Temporal lobe (tissue), 2 donors: ENCODE results near the genes NID2, PTGDR, ERO1A and STYX.

DNA sequence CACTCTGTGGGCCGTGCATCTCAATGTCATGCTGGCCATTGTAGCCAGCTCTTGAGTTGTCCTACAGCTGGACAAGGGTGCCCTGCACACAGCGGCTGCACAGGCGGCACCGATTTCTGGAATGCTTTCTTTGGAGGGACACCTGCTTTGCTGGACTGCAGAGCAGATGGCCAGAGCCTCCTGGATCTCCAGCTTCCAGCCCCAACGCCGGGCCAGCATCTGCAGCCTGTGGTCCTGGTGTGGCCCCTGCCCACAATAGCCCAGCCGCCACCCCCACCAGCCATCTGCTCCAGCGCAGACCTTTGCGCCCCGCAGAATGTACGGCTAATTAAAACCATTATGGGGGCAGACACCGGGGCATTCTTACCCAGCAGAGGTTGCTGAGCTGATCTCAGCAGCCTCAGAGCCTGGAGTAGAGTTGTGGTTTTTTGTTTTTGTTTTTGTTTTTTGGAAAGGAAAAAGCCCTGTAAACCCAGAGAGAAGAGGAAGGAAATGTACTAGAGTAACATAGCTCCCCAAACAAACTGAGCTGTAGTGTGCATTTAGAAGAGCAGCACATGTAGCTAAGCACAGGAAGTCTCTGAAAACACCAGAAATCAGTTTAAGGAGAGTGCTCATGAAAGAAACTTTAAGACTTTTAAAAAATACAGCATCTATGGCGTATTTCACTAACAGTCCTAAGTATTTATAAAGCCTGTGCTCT lies 45.8 kb downstream of the NIN start:
- RAMPAGE, long total RNA = no peak

DNA sequence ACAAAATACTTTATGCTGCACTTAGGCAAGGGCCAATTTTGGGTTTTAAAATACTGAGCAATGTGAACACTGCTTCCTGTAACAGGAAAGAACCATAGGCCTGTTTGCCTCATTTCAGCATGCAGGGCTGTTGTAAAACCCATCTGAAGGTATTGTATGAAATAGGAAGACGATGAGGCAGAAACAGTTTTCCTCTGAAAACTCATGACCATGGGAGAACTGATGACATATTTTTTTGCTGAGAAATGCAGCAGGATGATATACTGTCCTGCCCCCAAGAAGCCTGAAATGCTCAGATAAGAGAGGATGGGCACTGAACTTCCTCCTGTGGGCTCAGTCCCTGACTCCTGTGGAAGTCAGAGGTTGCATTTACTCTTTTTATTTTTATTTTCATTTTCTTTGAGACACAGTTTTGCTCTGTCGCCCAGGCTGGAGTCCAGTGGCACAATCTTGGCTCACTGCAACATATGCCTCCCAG lies 17.4 kb downstream of the PYGL start:
- RAMPAGE, long total RNA = no peak

DNA sequence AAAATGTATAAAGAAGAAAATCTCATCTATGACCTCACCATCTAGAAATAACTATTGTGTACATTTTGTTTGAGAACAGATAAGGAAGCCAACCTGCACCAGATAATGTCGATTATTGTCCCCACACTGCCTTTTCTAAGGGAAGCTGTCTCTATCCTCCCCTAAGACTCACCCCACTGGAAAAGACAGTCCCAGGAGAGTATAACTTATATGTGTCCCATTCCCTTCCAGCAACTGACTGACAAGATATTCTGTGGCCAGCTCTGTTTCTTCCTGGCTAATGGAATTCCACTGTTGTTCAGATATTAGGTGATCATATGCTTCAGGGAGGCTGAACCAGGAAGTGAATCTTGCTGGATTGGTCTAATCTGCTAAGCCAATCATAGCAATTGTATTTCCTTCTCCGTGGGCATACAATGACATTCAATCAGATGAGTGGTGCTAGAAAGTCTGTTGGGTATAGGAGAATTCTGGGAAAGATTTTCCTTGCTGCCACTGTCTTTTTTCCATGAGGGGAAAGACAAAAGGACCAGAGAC lies 12.2 kb downstream of the PYGL start:
- RAMPAGE, long total RNA = no peak

DNA sequence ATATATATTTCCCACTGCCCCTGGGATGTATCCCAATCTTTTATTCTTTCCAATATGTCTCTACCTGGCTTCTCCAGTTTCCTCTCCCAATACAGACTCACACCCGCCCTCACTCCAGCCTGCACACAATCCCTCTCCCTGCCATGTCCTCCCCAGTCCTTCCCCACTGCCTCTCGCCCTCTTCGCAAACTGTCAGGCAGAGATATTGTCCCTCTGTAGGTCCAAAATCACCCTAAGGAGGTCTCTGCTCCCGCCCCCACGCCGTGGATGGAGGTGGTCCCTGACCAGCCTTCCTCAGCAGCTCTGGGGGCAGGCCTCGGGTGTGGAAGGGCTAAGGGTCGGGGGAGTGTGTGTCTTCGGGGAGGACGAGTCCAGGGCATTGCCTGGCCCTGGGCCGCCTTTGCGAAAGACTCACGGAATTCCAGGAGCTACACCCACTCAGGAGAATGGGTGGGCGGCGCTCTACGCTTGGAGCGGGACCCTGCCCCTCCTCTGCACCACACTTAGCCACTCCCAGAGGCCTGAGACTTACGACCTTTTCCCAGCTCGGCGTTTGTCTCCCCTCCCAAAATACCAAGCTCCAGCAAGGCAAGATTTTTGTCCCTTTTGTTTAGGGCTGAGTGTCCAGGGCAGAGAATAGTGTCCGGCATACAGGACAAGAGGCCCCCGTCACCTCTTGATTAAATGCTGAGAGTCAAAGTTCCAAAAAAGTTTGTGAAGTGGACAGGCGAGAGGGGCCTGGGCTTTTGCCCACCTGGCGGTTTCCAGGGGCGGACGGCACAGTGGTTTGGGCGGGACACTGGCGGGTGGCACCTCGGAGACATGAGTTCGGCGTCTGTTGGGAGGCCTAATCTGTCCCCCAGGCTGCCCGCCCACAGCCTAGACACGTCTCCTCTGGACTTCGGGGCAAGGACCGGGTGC lies 884 bp downstream of the PYGL start:
- RAMPAGE, long total RNA = no peak

DNA sequence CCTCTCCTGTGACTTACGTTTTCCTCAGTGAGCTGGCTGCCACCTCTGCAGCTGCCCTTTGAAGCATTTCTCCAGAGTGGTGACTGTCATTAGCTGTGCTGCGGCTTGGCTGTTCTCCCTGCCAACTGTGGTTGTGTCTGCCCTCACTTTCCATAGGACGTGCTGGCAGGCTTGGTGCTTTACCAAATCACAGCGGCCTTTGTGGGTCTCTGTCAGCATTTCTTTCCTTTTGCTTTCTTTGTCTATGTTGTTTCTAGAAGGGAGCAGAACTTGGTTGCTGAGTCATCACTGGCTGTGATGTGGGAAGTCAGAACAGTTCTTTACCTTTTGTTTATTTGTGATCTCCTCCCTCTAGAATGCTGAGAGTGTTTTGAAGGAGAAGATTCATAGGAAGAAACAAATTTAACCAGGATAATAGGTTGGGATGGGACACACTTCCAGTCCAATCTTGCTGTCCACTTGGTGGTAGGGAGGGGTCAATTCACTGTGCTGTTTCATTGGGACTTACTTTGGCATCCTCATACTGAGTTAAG lies 88.1 kb downstream of the TMX1 start:
- RAMPAGE, long total RNA = no peak

DNA sequence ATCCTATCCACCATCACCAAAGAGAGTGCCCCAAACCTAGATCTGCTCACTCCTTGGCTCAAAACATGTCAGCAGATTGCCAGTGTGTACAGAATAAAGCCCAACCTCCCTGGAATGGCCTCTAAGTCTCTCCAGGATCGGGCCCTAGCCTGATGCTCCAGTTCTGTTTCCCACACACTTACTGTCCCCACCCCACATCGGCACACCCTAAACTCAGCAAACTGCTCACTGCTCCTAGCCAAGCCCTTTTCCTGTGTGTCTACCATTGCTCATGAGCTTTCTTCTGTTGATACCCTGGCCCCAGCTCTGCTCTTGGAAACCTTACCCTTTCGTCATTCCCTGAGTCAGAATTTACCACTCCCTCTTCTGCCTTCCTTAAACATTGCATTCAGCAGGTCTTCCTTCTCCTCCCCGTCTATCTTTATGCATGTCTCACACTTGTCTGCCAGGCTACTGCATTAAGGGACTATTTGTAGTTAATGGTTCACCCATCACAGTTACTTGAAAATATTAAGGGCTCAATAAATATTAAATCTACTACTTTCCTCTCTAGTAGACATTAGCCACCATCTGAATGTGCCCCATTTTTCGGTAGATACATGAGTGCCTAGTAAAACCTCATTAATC lies 158.9 kb downstream of the TMX1 start:
- RAMPAGE, long total RNA = no peak

DNA sequence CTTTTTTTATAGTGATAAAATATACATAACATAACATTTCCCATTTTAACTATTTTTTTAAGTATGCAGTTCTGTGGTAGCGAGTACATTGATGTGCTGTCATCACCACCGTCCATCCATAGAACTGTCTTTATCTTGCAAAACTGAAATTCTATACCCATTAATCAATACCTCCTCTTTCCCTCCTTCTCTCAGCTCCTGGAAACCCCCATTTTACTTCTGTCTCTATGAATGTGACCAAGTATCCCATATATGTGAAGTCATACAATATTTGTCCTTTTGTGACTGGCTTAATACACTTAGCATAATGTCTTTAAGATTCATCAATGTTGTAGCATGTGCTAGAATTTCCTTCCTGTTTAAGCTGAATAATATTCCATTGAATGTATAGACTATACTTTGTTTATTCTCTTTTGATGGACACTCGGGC lies 3.1 kb downstream of the GNG2 start:
- RAMPAGE, long total RNA = no peak

DNA sequence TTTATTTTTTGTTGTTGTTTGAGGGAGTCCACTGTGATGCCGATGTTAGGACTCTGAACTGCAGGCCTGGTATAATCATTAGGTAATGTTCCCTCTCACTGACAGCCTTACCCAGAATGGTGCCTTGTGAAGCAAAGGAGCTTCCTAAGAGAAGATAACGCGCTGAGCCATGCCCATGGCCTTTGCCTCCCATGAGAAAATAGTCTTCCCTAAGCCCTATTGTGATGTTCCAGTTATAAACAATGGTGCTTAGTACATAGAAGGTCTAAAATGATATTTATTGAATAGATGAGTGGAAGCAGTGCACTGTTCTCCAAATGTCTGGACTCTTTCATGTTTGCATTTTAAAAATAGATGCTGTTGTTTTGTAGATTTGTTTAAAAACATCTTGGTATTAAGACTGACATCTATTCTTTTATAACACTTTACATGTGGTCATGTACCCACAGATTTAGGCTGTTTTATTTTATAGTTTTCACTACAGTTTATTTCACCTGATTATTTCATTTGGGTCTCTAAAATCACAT lies 12.1 kb downstream of the GNG2 start:
- RAMPAGE, long total RNA = no peak

GRCh38 chr14:51922365-51923597 lies 62.4 kb downstream of the GNG2 start:
- RAMPAGE, long total RNA = no peak

DNA sequence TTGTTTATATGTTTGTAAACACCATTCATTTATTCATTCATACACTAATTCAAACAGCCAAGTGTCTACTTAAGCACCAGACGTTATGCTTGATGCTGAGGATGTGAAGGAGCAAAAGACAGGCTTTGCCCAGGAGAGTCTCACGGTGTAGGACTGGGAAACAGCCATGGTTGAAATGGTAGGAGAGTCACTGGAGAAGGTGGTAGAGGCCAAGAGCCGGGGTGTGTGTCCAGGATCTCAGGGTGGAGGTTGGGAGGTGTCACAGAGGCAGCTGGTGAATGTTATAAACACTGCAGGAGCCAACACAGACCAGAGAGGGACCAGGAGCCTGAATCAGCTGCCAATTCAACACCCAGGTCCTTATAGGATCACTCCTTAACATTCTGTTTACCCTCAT lies 7.5 kb downstream of the NID2 start:
- RAMPAGE, long total RNA = no peak

DNA sequence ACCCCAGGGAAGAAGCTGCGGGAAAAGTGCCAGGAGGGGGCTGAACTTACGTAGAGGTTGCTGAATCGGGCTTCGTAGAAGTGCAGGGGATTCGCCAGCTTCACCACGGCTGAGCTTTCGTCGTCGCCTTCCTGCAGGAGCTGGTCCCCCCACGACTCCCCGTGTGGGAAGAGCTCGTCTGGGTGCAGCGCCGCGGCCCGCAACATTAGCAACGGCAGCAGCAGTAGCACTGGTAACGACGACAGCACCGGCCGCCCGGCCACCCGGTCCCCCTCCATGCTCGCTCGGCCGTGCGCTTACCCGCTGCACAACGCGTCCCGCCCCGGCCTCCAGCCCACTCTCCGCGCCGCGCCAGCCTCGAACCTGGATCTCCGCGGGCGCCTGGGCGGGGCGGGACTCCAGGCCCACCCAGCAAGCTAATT lies at the start of gene NID2:
Gene NID2 (minus strand): TSS at position 343 of the 422 bp plus-strand sequence.
- RAMPAGE, long total RNA = no peak

DNA sequence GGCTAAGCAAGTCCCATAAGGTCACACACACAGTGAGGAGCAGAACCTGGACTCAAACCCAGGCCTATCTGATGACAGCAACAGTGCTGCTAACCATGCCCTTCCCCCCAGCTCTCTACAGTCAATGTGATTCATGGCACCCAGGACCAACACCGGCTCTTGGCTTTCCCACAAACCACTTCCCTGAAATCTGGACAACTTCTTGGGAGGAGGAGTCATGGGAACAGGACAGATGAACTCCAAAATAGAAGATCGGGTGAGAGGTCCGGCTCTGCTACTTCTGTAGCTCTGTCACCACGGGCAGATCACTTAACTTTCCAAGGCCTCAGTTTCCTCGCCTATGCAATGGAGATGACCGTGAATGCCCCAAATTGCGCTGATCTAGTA lies 677 bp upstream of the PTGDR start:
- RAMPAGE, long total RNA = no peak

DNA sequence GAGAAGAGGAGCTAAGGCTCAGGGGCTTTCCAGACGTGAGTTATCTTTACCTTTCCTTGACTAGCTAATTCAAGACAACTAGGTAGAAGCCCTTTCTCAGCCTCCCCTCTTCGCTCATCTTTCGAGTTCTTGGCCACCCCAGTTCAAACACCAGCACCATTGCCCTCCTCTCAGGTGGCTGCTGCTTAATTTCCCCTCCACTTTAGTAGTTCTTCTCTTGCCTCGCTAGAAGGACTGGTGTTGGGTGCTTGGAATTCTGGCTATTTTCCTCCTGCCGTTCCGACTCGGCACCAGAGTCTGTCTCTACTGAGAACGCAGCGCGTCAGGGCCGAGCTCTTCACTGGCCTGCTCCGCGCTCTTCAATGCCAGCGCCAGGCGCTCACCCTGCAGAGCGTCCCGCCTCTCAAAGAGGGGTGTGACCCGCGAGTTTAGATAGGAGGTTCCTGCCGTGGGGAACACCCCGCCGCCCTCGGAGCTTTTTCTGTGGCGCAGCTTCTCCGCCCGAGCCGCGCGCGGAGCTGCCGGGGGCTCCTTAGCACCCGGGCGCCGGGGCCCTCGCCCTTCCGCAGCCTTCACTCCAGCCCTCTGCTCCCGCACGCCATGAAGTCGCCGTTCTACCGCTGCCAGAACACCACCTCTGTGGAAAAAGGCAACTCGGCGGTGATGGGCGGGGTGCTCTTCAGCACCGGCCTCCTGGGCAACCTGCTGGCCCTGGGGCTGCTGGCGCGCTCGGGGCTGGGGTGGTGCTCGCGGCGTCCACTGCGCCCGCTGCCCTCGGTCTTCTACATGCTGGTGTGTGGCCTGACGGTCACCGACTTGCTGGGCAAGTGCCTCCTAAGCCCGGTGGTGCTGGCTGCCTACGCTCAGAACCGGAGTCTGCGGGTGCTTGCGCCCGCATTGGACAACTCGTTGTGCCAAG lies at the start of gene PTGDR:
Gene PTGDR (plus strand): TSS at position 484 of the 919 bp plus-strand sequence.
- RAMPAGE, long total RNA = no peak

DNA sequence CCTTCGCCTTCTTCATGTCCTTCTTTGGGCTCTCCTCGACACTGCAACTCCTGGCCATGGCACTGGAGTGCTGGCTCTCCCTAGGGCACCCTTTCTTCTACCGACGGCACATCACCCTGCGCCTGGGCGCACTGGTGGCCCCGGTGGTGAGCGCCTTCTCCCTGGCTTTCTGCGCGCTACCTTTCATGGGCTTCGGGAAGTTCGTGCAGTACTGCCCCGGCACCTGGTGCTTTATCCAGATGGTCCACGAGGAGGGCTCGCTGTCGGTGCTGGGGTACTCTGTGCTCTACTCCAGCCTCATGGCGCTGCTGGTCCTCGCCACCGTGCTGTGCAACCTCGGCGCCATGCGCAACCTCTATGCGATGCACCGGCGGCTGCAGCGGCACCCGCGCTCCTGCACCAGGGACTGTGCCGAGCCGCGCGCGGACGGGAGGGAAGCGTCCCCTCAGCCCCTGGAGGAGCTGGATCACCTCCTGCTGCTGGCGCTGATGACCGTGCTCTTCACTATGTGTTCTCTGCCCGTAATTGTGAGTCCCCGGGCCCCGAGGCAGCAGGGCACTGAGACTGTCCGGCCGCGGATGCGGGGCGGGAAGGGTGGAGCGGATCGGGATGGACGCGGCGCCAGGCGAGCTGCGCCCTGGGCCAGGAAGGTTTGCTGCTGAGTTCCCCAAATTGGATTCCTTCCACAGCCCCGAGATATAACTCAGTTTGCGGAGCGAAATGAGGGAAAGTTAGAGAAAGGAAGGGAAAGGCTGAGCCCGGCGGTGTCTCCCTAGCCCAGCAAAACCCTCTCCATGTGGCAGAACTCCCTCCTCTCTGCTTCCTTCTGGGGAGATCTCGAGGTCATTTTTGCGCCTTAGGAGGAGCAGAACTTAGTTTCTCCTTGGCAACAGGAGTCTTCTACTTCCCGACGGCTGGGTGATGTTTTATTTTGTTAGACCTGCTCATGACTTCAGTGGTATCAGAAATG lies 921 bp downstream of the PTGDR start:
- RAMPAGE, long total RNA = no peak

DNA sequence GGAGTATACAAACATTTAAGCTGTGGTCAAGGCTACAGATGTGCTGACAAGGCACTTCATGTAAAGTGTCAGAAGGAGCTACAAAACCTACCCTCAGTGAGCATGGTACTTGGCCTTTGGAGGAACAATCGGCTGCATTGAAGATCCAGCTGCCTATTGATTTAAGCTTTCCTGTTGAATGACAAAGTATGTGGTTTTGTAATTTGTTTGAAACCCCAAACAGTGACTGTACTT lies 13.4 kb downstream of the PTGER2 start:
- RAMPAGE, long total RNA = no peak

DNA sequence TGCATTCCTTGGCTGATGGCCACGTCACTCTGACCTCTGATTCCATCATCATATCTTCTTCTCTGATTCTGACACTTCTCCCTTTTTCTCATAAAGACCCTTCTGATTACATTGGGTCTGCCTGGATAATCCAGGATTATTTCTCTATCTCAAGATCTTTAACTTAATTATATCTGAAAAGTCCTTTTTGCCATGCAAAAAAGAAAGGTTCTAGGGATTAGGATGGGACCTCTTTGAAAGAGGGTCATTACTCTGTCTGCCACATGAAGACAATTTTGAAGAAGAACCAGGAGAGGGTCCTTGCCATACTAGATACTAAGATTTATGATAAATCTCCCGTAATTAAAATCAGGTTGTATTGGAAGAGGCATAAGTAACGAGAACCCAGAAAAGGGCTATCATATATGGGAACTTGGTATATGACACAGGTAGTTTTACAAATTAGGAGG lies 31.1 kb downstream of the PTGER2 start:
- RAMPAGE, long total RNA = no peak

- RAMPAGE, long total RNA = no peak
These were observed at the start of gene ERO1A for GRCh38 chr14:52695474-52696354. ERO1A (minus strand) TSS chr14:52695558.

DNA sequence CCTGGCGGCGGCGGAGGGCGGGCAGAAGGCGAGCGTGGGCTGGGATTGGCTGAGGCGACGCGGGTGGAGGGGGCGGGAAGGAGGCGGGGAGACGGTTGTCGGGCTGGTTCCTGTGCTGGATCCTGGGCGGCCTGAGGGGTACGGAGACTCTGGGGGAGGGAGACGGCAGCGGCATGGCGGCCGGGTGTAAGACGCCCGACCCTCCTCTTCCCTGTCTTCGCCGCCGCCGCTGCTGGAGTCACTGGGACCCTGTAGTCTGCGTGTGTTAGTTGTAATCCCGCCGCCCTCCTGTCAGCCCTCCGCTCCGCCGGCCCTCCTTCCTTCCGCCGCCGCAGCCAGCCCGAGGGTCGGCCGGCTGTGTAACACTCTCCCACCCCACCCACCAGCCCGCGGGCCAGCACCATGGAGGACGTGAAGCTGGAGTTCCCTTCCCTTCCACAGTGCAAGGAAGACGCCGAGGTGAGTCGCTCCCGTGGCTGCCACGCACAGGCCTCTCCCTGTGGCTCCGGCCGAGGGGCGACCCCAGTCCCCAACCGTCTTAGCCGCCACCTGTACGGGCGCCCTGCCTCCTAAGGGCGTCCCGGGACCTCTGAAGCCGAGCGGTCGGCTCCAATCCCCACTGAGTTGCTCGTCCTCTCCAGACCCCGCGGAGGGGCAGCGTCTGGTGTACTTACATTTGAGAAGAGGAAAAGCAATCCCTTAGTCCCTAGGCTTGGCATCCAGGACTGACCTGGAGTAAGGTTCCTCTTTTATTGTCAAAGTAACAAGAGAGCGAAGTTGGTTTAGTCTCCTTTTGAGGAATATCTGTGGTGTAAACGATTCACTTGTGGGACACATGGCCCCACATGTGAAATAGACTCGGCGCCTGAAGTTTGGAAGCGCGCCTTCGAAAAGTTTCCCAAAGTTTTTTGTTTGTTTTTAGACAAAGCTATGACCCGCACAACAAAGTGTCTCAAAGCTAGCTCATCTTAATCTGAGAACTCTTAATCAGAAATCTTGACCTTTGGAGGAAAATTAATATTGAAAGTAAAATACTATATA lies at the start of gene STYX:
Gene STYX (plus strand): TSS at position 94 of the 1,041 bp plus-strand sequence.
- RAMPAGE, long total RNA = start-site peak on the plus strand centred at position 121 of the sequence, 77 bp wide, 333 and 271 reads in 2 replicates

DNA sequence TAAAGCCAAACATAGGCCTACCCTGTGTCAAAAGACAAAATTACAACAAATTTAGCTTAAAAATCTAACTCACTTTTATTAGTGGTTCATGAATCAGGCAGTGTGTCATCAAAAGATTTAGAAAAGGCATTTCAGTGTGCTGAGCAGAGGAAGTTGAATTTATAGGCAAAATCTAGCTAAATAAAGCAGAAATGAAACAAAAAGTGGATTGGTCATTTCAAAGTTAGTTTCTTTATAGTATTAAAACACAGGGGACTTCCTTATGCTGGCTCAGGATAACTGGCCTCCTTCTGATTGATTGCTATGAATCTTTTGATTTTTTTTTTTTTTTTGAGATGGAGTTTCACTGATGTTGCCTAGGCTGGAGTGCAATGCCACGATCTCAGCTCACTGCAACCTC lies 12.5 kb downstream of the STYX start:
- RAMPAGE, long total RNA = no peak

DNA sequence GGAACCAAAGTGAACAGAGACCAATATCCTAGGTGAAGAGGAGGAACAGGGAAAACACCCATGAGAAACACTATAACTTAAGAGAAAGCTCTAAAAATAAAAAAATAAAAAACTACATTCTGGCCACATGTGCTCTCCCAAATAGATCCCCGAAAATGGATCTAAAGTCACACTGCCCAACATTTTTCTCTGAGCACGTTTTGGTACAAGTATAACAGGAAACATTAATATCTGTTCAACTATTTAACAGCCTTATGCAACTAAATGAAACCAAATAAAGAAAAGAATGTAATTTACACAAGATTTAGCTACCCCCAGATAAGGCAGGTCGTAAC lies 31.1 kb downstream of the FERMT2 start:
- RAMPAGE, long total RNA = no peak